Epithelial cell of alveolus of lung (primary cell): ENCODE measurements around a stretch of chr6.

- RAMPAGE, long total RNA, result no peak
- RRBS, result no CpG with 5 or more reads among the region's 2 CpGs
Measured at GRCh38 chr6:111475444-111476138, 7.4 kb downstream of the REV3L start.

DNA sequence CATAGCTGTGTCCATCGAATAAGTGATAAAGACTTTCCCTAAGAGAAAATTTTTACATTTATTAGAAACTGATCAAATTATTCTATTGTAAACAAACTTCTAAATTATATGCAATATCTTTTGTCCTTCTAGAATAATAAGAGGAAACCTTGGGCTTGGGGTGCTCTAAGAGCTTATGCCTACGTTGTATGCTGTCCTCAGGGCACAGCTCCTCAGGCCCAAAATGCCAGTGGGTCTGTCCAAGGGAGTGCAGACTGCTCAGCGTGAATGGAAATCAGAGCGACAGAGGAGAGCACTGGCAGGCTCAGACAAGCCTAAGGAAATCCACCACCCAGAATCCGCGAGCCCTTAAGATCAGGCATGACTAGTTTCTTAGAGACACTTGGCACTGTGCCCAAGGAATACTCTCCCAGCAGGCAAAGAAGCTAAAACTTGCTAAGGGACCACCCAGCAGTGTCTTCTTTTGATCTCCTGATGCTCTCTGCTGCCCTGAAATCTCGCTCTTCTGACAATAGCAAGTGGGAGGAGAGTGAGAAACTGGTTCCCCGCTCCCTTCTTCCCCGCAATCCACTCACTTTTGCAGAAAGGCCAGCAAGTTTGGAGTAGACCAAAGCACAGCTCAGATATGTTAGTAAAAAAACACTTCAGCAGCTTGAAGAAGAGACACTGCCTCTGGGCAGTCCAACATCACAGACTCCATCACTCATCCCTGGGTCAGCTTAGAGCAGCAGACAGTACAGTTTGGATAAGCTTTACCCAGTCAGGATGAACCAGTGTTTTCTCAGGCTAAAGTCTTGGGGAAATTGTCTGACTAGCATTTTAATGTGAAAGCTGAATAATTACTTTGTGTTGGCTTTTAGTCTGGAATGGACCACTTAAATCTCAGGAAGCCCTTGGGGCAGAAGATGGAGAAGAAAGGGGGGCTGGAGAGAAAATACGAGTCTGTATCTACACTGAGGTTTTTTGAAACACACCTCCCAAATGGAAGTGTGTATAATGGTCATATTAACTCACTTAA lies 32.4 kb downstream of the TRAF3IP2 start:
- RAMPAGE, long total RNA, result no peak
- RRBS, result no CpG with 5 or more reads among the region's 10 CpGs

- RAMPAGE, long total RNA, result no peak
- RRBS, result no CpG with 5 or more reads among the region's 12 CpGs
Measured at GRCh38 chr6:111576171-111576807, 29.4 kb downstream of the TRAF3IP2 start.

DNA sequence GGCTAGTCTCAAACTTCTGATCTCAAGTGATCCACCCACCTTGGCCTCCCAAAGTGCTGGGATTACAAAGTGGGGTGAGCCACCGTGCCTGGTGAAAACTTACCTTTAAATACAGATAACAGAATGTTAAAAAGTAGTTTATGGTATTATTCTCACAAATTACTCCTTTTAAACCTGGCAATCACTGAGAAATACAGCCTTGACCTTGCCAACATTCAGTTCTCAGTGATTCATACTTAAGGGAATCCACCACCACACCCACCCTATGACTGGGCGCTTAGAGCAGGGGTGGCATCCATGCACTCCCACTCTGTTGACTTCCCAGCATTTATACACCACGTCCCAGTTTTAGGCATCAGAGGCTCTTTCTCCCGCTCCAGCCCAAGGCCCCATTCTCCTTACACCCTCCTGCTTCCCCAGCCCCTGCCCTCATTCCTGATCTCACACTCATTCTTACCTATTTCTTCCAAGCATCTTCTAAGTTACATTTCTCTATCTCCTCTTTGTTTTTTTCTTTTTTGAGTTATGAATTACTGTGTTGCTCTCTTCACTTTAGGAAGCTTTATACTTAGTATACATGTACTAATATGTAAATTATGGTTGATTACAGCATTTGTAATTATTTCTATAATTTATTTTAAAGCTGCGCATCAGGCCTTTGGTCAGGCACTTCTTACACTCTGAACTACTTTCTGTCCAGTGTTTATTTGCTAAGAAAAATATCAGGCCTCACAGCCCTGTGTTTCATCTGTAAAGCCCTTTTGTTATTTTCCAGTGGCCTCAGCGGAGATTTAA lies 16.2 kb downstream of the TRAF3IP2 start:
- RAMPAGE, long total RNA, result no peak
- RRBS, result no CpG with 5 or more reads among the region's 6 CpGs

DNA sequence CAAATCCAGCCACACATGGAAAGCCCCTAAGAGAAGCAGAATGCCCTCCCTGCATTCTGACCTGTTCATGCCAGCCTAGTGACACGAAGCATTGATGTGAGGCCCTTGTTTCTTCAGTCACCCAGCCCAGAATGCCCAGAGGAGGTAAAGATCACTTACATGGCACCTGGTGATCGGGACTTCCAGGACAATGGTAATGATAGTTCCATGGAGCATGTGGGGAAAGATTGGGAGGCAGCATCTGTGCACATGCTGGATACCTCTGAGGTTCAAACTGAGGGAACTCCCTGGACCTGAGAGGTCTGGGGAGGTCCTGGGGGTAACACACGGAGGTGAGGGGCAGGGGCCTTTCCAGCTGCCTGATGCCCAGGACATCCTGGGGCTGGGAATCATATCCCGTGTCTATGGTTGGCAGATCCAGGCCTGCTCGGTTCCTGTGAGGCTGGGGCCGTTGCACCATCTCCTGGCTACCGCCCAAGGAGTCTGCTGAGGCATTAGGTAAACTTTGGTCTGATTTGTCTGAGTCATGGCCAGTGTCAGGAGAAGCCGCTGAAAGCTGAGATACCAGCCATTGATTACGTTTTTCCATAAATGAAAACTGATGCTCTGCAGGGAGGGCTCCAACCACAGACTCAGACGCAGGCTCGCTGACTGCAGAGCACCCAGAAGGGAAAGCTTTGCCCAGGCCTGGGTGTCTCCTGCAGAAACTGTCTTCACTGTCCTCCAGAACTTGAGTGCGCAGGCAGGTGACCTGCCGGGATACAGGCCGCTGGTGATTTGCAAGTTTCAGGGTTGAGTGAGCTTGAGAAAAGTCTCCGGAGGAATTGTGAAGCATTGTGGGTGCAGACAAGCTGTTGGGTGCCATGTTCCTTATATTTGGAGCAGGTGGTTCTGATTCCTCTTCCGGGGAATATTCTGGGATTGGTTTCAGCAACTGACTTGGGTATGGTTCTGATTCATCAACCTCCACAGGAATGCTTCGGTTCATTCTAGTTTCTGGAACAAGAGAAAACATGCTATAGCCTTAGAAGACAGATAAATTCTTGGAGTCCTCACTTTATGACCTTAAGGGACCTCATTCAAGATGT lies 14.2 kb downstream of the TRAF3IP2 start:
- RAMPAGE, long total RNA, result no peak
- RRBS, result 64% methylated on average over 4 of the region's 17 CpGs

GRCh38 chr6:111663012-111663604 lies 57.4 kb upstream of the TRAF3IP2 start:
- RAMPAGE, long total RNA, result no peak
- RRBS, result no CpG with 5 or more reads among the region's 9 CpGs

- RAMPAGE, long total RNA, result no peak
- RRBS, result no CpG with 5 or more reads among the region's 9 CpGs
Measured at GRCh38 chr6:111668458-111669030, 62.9 kb upstream of the TRAF3IP2 start.

DNA sequence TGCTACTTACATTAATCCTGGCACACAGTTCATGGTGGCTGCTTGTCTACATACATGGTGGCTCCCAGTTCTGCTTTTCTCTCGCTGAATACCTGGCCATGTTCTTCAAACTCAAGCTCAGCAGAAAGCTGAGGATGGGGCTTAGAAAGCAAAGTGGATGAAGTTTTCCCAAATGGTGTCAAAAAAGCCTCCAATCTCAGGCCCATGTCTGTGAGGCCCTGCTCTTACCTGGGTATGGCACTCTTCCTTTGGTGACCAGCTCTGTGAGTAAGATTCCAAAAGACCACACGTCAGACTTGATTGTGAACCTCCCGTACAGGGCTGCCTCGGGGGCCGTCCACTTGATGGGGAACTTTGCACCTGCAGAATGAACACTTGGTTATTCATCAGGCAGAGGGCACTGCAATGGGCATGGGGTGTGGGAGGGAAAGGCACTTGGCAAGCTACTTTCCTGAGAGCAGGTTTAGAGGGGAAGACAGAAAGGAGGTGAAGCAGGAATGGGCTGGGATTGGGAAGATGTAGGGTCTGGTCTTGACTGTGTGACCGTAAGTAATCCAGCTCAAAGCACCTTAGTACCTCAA lies 68.7 kb upstream of the TRAF3IP2 start:
- RAMPAGE, long total RNA, result no peak
- RRBS, result no CpG with 5 or more reads among the region's 6 CpGs

DNA sequence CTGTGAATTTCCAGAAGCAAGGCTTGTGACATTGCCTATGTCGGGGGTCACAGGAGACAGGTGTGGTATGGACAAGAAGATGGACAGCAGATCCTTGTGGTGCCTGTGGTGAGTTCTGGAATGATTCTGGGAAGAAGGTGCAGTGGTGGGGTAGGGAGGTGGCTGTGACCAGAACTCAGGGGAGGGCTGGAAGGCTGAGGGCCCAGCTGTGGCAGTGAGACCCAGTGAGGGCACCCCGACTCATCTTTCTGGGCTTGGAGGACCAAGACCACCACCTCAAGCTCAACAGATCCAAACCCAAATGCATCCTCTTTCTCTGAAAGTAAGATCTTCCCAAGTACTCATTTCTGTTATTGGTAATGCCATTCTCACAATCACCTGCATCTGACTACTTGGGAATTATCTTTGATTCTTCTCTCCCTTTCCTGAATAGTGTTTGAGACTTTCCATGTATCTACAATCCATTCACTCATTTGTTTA lies 84.5 kb upstream of the TRAF3IP2 start:
- RAMPAGE, long total RNA, result no peak
- RRBS, result no CpG with 5 or more reads among the region's 2 CpGs

GRCh38 chr6:111762298-111762744 lies 110.9 kb downstream of the FYN start:
- RAMPAGE, long total RNA, result no peak
- RRBS, result no CpG with 5 or more reads among the region's 1 CpG

DNA sequence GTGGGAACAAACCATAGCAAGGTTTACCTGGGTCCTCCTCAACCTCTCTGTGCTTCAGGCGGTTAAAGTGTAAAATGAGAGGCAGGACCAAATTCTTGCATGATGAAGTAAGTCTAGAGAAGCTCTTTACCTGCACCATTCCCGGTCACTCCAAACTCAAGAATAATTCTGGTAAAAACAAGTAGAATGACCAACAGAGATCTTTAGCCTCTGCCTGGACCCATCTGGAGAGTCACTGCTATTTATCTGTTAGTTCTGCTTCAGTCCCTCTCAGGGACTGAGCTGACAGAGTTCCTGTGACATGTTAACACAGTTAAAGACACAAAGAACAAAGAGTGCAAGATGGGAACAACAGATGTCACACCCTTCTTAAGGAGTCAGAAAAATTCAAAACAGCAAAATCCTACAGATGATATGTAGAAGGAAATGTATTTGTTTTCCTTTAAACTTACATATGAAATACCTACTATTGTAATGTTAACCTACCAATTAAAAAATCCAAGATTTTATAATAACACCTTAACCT lies 102.3 kb downstream of the FYN start:
- RAMPAGE, long total RNA, result no peak
- RRBS, result no CpG with 5 or more reads among the region's 2 CpGs

DNA sequence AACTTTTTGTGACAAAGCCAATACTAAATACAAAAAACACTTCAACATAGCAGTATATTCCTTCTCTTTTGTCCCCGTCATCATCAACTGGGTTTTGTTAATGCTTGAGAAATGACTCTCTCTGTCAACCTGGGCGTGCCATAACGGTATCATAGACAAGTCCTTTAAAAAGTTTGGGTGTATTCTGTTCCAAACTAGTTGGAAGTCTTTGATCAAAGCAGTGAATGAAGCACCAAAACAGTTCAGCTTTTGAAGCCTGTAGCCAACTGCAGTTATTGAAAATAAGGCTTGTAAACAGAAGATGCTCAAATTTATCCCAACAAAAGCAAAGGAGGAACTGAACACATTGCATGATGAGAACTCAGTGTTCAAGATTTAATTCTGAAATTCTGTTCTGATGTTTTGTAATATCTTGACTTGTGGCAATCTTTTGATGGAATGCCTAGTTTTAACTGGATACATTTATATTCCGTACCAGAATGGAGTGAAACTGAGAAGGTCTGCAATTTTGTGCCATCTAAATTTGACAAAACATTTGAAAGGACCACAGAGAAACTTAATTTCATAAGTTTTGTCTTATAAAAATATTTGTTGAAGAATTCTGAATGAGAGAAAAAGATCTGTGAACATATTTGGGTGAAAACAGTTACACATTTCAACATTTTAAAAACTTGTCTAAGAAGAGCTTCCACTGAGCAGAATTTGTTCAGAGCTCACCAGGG lies 17.6 kb downstream of the FYN start:
- RAMPAGE, long total RNA, result no peak
- RRBS, result no CpG with 5 or more reads among the region's 4 CpGs

DNA sequence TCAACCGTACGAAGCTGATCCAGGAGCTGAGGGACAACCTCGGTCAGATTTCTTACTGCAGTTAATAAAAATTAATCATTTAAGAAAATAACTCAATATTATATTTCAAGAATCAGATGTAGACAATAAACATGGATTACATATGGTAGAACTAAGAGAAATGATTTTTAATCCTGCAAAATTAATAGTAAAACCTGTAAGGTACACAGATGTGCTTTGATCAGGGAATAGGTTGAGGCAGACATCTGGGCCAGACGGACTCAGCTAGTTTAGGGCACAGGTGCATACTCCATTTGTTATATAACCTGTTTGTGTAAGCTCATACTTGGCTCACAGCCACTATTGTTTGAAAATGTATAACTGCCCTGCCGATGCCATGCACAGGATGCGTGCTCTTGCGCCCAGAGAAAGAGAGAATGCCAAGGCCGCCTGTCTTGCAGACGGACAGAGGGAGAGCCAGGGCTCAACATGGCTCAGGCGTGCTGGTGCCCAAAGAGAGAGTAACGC lies 57.5 kb downstream of the FAM229B start:
- RAMPAGE, long total RNA, result no peak
- RRBS, result no CpG with 5 or more reads among the region's 11 CpGs

DNA sequence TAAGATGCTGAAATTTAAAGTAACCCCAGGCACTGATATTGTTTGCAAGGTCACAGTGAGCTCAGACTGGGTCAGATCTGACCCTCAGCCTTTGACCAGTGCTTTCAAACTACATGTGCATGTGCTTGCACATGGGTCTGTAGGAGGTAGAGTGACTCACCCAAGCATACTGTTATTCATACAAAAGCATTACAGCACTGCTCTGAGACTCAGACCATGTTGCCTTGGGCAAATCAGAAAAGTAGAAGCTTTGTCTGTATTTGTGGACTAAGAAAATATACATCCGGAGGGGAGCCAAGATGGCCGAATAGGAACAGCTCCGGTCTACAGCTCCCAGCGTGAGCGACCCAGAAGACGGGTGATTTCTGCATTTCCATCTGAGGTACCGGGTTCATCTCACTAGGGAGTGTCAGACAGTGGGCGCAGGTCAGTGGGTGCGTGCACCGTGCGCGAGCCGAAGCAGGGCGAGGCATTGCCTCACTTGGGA lies 326.3 kb upstream of the MARCKS start:
- RAMPAGE, long total RNA, result no peak
- RRBS, result no CpG with 5 or more reads among the region's 14 CpGs

GRCh38 chr6:113564431-113565209 lies 292.5 kb upstream of the MARCKS start:
- RAMPAGE, long total RNA, result no peak
- RRBS, result 2% methylated on average over 4 of the region's 21 CpGs

- RAMPAGE, long total RNA, result no peak
- RRBS, result no CpG with 5 or more reads among the region's 1 CpG
Measured at GRCh38 chr6:113654167-113654983, 202.8 kb upstream of the MARCKS start.

- RAMPAGE, long total RNA, result no peak
- RRBS, result no CpG with 5 or more reads among the region's 2 CpGs
Measured at GRCh38 chr6:113819287-113819714, 37.8 kb upstream of the MARCKS start.

DNA sequence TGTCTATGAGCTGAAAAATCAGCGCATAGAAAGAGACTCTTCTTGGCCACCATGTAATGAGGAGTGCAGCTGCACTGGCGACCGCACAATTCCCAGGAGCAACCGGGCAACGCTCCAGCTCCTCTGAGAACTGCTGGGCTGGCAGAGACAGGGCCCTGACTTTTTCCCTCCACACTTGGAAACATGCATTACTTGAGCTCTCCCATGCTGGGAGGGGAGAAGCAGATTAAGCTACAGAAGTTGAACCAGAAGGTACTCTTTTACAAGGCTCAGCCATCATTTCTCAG lies 31.3 kb upstream of the MARCKS start:
- RAMPAGE, long total RNA, result no peak
- RRBS, result no CpG with 5 or more reads among the region's 5 CpGs

- RAMPAGE, long total RNA, result no peak
- RRBS, result no CpG with 5 or more reads among the region's 3 CpGs
Measured at GRCh38 chr6:115090622-115091119, 747.8 kb upstream of the HS3ST5 start.

GRCh38 chr6:116229110-116229917 lies 24.6 kb downstream of the TSPYL4 start:
- RAMPAGE, long total RNA, result no peak
- RRBS, result no CpG with 5 or more reads among the region's 17 CpGs